Islet of Langerhans (tissue), 1 donor: ENCODE results near the gene CHRNA1.

DNA sequence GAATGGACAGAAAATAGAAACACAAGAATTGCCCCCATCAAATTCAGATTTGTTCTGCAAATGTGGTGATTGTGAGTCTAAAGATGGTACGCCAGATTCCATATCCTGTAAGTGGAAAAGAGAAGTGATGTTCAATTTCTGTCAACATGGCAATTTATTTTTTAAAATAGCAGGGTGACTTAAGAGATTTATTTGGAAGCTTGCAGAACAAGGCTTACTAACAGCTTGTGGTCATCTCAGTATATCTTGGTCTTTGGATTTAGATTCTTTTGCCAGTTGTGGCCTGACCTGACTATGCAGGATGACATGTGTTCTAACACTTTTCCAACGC lies 74.4 kb downstream of the MAP3K20 start:
- RRBS = no CpG with 5 or more reads among the region's 2 CpGs

GRCh38 chr2:173187804-173188366 lies 112.2 kb downstream of the MAP3K20 start:
- RRBS = no CpG with 5 or more reads among the region's 1 CpG

DNA sequence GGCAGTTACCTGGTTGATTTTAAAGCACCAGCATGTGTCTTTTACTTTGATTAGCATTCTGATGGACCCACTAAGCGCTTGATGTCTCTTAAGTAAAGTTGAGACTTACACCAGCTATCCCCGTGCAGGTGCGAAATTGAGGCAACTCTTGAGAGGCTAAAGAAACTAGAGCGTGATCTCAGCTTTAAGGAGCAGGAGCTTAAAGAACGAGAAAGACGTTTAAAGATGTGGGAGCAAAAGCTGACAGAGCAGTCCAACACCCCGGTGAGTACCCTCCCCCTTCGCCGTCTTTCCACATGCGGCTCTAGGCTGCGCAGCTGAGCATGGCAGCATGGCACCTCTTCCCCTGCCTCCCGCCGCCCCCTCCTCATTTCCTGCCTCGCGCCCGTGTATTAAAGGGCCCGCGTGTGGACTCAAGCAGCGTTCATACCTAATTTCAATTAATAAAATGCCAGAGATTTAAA lies 137.7 kb upstream of the CDCA7 start:
- RRBS = no CpG with 5 or more reads among the region's 19 CpGs

DNA sequence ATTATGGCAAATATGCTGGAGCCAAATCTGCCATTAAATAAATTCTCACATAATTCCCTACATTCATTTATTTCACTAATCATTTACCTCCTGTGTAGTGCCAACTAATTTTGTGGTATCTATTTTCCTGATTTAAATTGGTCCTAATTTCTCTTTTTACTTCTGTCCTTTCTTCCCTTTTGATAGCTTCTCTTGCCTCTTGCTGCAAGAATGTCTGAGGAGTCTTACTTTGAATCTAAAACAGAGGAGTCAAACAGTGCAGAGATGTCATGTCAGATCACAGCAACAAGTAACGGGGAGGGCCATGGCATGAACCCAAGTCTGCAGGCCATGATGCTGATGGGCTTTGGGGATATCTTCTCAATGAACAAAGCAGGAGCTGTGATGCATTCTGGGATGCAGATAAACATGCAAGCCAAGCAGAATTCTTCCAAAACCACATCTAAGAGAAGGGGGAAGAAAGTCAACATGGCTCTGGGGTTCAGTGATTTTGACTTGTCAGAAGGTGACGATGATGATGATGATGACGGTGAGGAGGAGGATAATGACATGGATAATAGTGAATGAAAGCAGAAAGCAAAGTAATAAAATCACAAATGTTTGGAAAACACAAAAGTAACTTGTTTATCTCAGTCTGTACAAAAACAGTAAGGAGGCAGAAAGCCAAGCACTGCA lies 133.6 kb upstream of the CDCA7 start:
- RRBS = no CpG with 5 or more reads among the region's 3 CpGs

GRCh38 chr2:173281946-173282145 lies 72.8 kb upstream of the CDCA7 start:
- RRBS = no CpG with 5 or more reads among the region's 4 CpGs

DNA sequence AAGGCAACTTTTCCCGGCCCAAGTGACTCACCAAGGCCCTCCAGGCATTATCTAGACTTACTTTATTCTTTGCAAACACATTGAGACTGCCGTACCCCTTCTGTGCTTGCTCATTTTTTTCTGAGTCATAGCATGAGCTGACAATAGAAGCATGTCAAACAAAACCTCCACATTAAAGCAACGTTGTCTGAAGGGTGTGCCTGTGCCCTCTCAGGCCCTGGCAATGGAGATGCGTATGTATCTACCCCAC lies 298.1 kb downstream of the CDCA7 start:
- RRBS = no CpG with 5 or more reads among the region's 4 CpGs

DNA sequence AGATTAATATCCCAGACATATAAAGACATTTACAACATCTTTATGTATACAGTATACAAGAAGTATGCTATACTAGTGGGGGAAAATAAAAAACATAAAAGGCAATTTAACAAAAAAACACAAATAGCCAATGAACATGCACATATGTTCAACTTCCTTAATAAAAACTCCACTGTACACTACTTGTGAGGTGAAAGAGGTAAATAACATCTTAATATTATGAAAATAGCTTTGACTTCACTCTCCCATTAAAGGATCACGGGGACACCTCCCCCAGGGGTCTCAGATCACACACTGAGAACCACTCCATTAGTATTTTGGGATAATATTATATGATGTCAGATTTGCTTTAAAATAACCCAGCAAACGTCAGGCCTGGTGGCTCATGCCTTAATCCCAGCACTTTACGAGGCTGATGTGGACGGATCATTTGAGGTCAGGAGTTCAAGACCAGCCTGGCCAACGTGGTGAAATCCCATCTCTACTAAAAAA lies 19.6 kb downstream of the SP3 start:
- RRBS = no CpG with 5 or more reads among the region's 5 CpGs

GRCh38 chr2:173962701-173962996 lies 2.5 kb downstream of the SP3 start:
- RRBS = no CpG with 5 or more reads among the region's 2 CpGs

- RRBS = no CpG with 5 or more reads among the region's 6 CpGs
Observed at GRCh38 chr2:173986377-173987301, 21.5 kb upstream of the SP3 start.

DNA sequence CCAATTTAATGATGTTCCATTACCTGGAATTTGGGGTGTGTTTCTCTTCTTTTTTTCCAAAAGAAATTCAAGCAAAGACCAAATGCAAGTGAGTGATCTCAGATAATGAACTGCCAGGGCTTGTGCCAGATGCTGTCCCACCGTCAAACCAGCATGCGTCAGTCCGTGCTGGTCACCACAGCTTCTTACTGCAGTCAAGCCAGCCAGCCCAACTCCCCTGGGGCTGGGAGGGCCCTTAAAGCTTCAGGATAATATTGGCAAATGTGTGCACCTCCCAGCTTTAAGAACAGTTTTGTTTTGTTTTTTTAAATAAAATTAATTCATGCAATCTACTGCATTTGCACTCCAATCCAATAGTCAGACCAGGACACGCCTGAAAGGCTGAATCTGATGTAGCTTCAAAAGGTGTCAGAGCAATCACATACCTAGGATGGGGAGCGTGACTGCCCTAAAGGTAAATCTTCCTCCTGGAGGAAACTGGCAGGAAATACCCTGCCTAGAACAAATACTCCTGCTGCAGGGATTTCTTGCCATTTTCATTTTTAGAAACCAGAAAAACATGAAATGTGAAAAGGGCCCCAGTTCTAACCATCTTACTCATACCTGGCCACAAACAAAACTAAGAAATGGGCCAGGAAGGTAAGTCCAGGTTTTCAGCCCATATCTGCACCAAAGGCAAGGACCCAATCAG lies 26.9 kb upstream of the SP3 start:
- RRBS = no CpG with 5 or more reads among the region's 5 CpGs

- RRBS = no CpG with 5 or more reads among the region's 16 CpGs
Observed at GRCh38 chr2:174053295-174054396, 88.5 kb upstream of the SP3 start.

DNA sequence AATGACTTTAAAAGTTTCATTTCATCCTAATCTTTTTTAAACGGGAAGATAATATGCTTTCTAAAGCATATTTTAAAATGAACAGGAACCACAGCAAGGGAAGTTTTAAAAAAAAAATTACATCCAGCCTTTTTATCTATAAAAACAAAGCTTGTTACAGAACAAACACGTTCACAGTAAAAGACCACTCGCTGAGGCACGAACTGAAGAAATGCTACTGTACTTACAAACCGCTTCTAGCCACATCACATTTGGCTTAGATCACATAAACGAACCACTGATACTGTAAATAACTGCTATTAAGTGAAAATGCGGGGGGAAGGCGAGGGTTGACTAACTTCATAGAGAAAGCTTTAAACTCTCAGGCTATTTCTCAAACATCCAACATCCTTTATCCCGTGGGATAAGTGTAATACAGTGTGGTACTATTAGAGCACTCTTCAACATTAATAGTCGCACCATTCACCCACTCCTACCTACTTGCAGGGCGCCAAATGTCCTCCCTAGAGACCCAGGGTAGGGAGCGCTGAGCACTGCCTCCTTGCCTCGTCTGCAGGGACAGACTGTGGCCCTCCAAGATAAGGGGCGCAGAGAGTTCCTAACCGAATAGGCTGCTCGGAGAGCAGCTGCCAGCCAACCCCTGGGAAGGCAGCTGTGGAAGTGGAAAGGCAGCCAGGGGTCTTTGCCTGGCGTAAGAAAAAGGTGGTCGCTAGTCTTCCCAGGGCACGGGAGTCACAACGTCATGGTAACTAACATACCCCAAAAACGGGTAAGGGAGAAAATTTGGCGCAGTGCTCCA lies 926 bp downstream of the GPR155 start:
- RRBS = no CpG with 5 or more reads among the region's 22 CpGs

GRCh38 chr2:174571562-174572713 lies 25.7 kb downstream of the WIPF1 start:
- RRBS = 100% methylated on average over 2 of the region's 39 CpGs

- RRBS = no CpG with 5 or more reads among the region's 1 CpG
Observed at GRCh38 chr2:174595055-174595555, 2.5 kb downstream of the WIPF1 start.

- RRBS = no CpG with 5 or more reads among the region's 2 CpGs
Observed at GRCh38 chr2:174595887-174596243, 1.7 kb downstream of the WIPF1 start.

- RRBS = no CpG with 5 or more reads among the region's 1 CpG
Observed at GRCh38 chr2:174608868-174609471, 11.4 kb upstream of the WIPF1 start.

- RRBS = no CpG with 5 or more reads among the region's 5 CpGs
Observed at GRCh38 chr2:174627353-174628180, 30.0 kb upstream of the WIPF1 start.

GRCh38 chr2:174764348-174764690 lies at the start of gene CHRNA1:
Gene CHRNA1 (minus strand): TSS chr2:174764472.
- RRBS = no CpG with 5 or more reads among the region's 4 CpGs

GRCh38 chr2:174901046-174901494 lies 104.1 kb downstream of the CHN1 start:
- RRBS = 52% methylated on average over 2 of the region's 5 CpGs

- RRBS = no CpG with 5 or more reads among the region's 5 CpGs
Observed at GRCh38 chr2:175958106-175958387, 44.0 kb downstream of the LNPK start.